Zone of skin (tissue), 1 donor: ENCODE measurements around the genes ACAT2, TCP1 and IGF2R.

DNA sequence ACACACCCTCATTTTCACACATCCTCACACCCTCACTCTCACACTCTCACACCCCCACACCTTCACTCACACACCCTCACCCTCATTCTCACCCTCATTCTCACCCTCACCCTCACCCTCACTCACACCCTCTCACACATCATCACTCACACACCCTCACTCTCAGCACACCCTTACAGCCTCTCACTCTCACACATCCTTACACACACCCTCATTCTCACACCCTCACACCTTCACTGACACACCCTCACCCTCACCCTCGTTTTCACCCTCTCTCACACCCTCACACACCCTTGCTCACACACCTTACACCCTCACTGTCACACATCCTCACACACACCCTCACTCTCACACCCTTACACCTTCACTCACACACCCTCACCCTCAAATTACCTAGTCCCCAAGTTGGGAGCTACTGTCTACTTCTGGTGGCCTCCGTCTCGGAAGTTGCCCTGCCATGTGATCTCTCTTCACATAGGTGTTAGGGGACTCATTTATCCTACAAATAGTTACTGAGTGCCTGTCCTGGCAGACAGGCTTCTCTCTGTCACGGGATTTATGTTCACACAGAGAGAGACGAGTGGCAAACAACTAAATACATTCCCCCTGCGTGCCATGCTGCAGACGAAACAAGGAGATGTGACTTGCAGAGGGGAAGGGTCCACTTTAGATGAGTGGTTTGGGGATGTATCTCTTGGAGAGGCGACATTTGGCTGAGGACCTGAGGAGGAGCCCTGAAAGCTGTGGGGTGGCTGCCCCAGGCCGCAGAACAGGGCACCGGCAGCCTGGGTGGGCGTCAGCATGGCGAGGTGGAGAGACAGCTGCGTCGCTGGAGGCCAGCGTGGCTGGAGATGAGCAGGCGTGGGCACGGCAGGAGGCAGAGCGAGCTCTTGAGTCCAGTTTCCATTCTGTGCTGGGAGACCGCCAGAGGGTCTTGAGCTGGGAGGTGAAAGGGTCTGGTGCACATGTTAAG is 17.4 kb downstream of the DYNLT1 start:
- RRBS, result no CpG with 5 or more reads among the region's 19 CpGs

GRCh38 chr6:158632057-158632988 is 12.2 kb downstream of the DYNLT1 start:
- RRBS, result no CpG with 5 or more reads among the region's 10 CpGs

GRCh38 chr6:158654350-158655066 is 4.7 kb downstream of the SYTL3 start:
- RRBS, result no CpG with 5 or more reads among the region's 11 CpGs

GRCh38 chr6:158686751-158688050 is 37.3 kb downstream of the SYTL3 start:
- RRBS, result 80% methylated on average over 2 of the region's 12 CpGs

DNA sequence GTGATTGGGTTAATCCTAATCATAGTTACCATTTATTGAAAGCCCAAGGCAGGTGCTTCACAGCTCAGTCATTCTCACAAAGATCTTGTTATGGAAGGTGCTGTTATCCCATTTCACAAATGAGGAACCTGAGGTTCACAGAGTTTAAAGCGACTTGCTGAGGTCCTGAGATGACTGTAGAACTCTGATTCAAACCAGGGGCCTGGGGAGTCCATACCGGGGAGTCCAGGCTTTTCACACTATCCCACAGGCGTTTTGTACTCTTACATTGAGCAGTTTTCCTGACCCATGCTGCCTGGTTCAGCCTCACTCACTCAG is 84.4 kb downstream of the EZR start:
- RRBS, result no CpG with 5 or more reads among the region's 3 CpGs

- RRBS, result 96% methylated on average over 3 of the region's 23 CpGs
Measured at GRCh38 chr6:158784430-158785717, 34.3 kb downstream of the EZR start.

DNA sequence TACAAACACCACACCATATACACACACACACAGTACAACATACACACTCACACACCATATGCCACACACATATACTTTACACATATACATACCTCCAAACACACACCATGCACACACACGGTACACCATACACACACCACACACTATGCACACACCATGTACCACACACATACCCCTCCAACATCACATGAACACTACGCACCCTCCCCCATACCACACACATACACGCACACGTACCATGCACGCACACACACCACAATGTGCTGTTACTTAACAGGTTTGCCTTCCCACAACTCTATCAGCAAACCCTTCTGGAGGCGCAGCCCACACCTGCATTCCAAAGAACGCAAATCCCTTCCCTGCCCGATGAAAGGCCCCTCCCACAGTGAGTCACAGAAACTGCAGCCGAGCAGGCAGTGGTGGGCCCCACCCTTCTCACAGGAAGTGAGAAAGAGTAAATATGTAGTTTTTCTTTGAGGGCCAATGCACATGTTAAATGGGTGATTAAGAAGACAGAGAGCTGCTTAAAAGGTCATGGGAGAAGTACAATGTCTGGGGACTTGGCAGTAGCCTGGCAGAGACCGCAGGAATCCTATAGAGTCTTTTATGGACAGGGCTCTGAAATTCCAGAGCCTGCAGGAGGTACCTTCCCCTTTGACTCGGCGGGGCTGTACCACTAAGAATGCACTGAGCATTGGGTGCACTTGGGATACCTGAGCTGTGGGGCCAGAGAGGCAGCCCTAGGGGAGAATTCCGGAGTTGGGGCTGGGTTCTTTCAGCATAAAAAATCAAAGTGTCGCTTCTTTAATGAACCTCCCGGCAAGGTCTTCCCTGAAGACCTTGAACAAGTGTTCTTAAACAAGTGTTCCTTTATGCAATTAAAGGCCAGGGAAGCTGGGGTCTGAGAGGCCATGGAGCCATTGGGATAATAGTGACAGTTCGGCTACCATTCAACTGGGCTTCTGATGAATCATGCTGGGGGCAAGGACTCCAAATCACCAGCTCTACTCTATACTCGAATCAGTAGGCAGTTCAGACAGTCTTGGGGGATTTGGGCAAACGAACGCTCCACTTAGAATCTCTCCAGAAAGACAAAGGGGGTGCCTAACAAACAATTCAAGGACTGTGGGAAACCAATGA is 34.3 kb upstream of the EZR start:
- RRBS, result 25% methylated on average over 1 of the region's 19 CpGs

GRCh38 chr6:158909871-158911245 is 89.6 kb downstream of the RSPH3 start:
- RRBS, result no CpG with 5 or more reads among the region's 23 CpGs

DNA sequence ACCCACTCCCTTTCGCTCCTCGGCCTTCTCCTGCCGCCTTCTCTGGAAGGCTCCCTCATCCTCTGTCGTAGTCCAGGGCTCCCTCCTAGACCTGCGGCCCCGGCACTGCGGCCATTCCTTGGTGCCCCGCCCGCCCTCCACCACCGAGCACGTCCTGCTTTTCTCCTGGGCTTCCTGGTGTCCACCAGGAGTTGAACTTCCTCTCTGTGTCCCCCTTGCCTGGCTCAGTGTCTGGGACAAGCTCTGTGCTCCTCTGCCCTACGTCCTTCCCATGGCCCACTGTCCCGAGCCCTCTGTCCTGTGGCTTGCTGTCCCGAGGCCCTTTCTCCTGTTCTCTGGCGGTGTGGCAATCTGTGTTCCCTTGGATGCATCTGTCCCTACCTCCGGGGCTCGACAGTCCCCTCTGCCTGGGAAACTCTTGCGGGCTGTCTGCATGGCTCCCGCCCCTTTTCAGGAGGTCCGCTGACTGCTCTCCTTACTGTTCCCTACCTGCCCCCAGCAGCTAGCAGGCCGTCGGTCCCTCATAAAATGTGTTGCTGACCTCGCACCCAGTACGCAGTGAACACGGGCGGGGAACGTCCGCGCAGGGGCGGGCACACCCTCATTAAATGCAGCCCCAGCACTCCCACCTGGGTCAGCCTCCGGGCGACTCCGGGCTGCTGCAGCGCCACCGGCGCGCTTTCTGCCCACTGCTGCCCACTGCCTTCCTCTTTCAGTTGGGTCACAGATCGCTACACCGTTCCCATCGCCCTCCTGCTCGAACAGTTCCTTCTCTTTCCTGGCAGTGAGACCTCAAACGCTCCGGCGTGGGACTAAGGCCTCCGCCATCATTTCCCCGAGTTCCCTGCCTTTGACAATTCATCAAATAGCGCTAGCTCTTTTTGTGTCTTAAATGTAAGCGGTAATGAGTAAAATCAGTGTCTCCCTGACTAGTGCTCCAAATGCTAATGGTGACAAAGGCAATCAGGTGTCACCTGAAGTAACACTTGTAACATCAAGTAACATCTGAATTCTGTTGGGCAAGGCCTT is 60.6 kb downstream of the RSPH3 start:
- RRBS, result 39% methylated on average over 10 of the region's 48 CpGs

GRCh38 chr6:158962275-158962909 is 37.6 kb downstream of the RSPH3 start:
- RRBS, result no CpG with 5 or more reads among the region's 5 CpGs

GRCh38 chr6:158999143-158999377 is 942 bp downstream of the RSPH3 start:
- RRBS, result no CpG with 5 or more reads among the region's 5 CpGs

GRCh38 chr6:159103879-159104407 is 59.2 kb upstream of the TAGAP start:
- RRBS, result no CpG with 5 or more reads among the region's 16 CpGs

DNA sequence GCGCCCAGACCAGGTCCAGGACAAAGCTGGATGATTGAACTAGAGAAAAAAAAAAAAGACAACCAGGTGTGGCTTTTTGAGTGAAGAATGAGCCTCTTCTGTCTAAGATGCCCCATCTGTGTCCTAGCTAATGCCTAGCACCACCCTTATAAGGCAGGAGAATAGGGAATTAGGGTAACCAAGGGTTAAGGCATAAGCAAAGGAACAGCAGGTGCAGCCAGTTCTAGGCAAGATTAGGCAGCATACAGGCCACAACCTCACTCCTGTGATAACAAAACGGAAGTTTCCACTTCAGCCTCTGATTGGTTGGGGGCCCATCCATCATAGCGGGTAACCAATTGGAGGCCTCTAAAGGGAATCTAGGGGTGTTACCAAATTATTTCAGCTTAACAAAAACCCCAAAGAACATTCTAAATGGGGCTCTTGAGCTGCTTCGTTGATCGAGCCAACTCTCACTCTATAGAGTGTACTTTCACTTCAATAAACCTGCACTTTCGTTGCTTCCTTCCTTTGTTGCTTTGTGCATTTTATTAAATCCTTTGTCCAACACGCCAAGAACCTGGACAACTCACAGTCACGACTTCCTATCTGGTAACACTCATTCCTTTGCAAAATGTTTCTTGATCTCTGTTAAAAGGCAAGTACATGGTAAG is 61.9 kb upstream of the TAGAP start:
- RRBS, result no CpG with 5 or more reads among the region's 8 CpGs

DNA sequence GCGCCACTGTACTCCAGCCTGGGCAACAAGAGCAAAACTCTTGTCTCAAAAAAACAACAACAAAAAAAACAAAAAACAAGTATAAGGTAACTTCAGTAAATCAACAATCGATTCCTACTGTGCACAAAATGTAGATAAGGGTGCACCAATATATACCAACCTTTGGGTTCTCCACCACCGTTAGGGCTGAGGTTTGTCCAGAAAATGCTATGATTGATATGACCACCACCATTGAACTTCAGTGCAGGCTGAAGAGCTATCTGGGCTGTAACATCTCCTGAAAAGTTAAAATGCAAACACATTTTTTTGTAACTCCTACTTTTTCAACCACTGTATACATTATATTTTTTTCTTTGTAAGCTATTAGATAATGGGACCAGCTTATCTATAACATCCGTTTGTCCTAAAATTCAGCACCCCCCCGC is 5.1 kb downstream of the SOD2 start:
- RRBS, result no CpG with 5 or more reads among the region's 5 CpGs

DNA sequence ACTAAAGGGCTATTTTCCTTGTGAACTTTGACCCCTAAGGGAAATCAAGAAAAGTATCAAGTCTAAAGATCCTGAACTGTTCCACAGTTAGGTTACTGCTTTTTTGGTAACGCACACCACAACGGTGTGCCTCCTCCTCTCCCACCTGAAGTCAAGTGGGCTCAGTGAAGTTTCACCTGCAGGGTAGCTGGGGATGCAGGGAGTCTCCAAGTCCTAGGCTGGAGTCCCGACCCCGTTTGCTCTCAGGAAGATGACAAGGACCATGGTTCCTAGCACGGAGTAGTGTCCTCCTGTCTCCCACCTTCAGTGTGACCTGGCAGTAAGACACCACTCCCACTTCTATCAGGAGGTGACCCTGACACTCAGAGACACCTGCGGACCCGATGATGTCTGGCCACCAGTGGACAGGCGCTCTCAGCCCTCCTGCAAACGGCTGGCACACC is 1.2 kb downstream of the SOD2 start:
- RRBS, result no CpG with 5 or more reads among the region's 9 CpGs

DNA sequence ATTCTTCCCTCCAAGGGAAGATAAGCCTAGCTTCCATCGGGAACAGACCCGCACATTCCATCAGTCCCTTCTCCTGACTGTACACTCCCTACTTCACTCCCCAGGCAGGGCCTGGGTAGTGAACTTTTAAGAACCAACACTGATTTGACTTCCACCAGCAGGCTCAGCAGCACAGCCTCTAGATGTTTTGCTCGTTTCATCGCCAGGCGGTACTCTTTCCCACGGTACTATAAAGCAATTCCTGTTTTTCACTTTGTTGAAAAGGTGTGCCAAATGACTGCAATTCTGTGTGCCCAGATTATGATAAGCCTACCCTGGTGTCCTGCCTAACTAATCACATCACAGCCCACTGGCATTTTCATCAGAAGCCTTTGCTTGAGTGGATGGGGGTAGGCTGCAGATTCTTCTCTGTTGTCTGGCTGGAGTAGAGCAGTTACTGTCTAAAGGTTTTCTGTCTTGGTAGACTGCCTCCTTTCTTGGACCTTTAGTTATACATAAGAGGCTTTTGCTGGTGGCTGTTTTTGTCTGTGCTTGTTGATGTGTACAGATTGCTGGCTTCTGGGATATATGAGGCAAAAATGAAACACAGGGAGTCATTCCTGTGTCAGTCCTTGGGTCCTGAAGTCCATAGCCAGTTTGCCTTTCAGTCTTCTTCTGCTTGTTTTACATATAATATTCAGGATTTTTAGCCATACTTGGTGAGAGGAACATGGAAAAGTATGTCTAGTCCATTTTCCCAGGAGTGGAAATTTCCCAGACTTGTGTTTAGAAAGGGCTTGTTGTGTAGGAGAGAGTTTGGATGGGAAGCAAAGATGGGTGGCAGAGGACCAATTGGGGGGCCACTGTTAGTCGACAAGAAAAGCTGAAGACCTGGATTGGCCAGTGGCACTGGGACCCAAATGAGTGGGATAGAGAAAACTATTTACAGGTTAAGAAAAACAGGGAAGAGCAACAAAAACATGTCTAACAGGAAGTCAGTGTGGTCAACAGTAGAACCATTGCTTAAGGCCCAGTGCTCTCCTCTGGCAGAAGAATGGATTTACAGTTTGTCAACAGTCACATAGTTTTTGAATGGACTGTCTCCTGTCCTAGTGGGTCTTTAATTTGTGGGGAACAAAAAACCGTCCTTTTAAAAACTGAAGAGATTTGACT is 12.6 kb upstream of the WTAP start:
- RRBS, result no CpG with 5 or more reads among the region's 8 CpGs

GRCh38 chr6:159761222-159762161 is at the start of gene ACAT2:
Gene ACAT2 (plus strand): TSS chr6:159762045.
- RRBS, result 1% methylated on average over 16 of the region's 78 CpGs

DNA sequence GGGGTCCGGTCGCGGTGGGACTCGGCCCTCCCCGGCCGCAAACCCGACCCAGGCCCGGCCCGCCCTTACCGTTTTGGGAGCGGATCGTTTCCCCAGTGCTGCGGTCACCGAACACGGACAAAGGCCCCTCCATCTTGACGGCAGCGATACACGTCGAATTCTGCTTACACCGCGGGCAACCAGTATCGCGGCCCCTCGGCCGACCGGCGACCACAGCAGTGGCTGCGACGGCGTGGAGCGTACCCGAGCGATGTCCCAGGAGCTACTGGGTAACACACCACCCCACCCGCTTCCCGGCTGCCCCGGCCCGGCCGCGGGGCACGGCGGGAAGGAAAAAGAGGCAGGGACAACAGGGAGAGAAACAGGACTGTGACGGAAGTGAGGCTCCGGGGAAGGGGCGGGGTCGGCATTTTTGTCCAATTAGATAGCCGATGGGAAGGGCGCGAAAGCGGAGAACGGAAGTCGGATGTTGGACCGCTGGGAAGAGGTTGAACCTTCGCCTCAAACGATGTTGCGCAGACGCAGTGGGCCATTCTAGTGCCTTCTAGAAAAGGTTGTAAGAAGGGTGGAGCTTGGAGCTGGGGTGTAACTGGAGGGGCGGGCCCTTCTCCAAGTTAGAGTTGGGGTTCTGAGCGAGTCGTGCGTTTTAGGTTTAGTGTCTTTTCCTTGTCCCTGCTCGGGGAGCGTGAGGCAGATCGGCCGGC is at the start of gene TCP1:
Gene TCP1 (minus strand): TSS at position 267 of the 704 bp plus-strand sequence.
- RRBS, result 2% methylated on average over 15 of the region's 64 CpGs

DNA sequence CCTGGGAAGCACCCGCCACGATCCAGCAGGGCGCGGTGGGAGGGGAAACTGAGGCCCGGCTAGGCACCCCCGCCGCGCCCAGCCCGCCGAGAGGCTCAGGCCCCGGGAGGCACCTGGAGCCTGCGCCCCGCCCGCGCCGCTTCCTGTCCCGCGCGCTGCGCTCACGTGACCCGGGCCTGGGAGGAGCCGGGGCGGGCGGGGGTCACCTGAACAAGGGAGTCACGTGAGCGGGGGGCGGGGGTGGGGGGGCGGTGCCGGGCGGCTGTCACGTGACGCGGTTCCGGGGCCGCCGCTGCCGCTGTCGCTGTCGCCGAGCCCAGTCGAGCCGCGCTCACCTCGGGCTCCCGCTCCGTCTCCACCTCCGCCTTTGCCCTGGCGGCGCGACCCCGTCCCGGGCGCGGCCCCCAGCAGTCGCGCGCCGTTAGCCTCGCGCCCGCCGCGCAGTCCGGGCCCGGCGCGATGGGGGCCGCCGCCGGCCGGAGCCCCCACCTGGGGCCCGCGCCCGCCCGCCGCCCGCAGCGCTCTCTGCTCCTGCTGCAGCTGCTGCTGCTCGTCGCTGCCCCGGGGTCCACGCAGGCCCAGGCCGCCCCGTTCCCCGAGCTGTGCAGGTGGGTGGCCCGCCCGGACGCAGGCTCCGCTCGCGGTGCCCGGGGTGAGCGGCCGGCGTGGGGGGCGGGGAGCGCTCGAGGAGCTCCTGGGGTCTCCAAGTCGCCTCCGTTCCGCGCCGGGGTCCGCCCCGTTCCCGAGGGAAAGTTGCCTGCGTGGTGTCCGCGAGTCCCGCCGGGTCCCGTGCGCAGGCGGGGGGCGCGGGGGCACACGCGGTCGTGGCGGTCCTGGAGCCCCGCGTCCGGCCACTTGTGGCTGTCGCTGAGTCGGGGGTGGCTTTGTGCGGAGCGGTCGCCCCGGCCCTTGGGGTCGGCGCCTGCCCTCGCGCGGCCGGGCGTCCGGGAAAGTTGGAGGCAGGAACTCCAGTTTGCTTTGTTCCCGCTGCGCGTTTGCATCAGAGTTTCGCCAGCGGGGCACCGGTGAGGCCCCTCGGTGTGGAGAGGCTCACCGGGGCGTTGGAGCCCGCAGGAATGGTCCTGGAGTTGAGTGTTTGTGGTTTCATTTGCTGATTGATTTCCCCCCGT is at the start of gene IGF2R:
Gene IGF2R (plus strand): TSS at position 295 of the 1,130 bp plus-strand sequence.
- RRBS, result 1% methylated on average over 105 of the region's 149 CpGs

DNA sequence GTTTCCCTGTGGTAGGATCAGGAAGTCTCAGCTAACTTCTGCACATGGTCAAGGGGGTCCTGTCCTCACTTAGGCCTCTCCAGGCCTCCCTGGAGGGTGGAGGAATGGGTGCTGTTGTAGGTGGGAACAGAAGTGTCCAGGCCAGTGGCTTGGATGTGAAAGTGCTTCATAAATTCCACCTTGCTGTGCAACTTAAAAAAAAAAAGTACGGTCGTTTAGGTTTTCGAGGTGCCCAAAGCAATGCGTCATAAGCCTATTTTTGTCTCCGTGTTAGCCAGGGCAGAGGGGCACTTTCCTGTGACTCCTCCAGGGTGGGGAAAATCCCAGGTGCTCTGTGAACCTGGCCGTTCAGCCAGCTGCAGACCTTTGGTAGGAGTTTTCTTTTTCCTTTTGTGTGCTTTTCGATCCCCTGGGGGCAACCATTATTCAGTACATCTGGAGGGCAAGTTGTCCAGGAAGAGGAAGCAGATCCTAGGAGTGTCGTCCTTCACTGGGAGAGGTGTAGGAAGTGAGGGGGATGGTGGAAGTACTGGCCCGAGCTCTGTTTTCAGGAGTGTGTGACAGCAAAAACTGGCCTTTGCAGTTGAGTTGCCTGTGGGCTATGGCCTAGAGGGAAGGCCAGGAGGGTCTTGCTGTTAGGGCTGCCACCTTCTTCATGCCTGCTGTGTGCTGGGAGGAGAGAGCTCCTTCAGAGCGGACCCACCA is 9.7 kb downstream of the IGF2R start:
- RRBS, result no CpG with 5 or more reads among the region's 10 CpGs